BJ (cell line): ENCODE measurements around a stretch of chr9.

GRCh38 chr9:133539072-133539884 is 4.8 kb downstream of the ADAMTSL2 start:
- CAGE, long polyA plus RNA: no peak
- RRBS: 14% methylated on average over 14 of the region's 47 CpGs

- CAGE, long polyA plus RNA: no peak
- RRBS: 39% methylated on average over 10 of the region's 24 CpGs
Measured at GRCh38 chr9:133576843-133577400, 32.3 kb downstream of the FAM163B start.

DNA sequence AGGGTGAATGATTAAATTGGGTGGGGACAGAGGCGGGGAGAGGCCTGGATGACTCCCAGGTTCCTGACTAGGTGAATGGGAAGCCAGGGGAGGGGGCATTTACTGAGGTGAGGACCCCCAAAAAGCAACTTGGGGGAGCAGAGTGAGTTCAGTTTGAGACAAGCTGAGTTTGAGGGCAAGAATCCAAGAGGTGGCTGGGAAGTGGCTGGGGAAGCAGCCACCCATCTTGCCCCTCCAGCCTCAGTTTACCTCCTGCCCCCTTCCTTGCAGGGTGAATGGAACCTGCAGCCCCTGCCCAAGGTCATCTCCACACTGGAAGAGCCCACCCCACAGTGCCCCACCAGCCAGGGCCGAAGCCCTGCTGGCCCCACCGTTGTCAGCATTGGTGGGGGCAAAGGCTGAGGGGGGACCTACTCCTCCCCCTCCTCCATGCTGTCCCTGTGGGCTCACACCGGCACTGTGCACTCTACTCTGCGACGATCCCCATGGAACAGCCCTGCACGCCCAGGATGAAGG is 21.9 kb downstream of the DBH start:
- CAGE, long polyA plus RNA: no peak
- RRBS: no CpG with 5 or more reads among the region's 7 CpGs

DNA sequence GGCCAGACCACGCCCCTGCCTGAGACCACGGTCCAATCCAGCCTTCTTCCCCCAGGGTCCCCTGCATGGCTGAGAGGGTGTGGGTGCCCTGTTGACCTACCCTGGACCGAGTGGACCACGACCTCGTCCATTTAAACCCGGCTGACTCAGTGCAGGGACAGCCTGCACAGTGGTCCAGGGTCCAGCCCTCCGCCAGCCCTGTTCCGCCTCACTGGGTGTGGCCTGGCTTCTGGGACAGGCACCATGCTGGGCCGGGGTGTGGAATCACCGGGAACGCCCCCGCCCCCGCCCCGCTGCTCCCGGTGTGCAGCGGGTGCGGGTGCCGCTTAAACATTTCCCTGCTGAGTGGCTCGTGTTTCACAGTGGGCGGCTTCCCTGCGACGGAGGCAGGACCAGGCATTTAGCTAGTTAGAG is 22.4 kb downstream of the DBH start:
- CAGE, long polyA plus RNA: no peak
- RRBS: 0% methylated on average over 2 of the region's 22 CpGs

GRCh38 chr9:133676398-133676931 is 40.3 kb downstream of the DBH start:
- CAGE, long polyA plus RNA: no peak
- RRBS: 43% methylated on average over 6 of the region's 15 CpGs

GRCh38 chr9:133702293-133703449 is 35.5 kb downstream of the SARDH start:
- CAGE, long polyA plus RNA: no peak
- RRBS: 28% methylated on average over 5 of the region's 60 CpGs

GRCh38 chr9:133756332-133756652 is 18.1 kb upstream of the SARDH start:
- CAGE, long polyA plus RNA: no peak
- RRBS: no CpG with 5 or more reads among the region's 11 CpGs

- CAGE, long polyA plus RNA: no peak
- RRBS: no CpG with 5 or more reads among the region's 6 CpGs
Measured at GRCh38 chr9:133892015-133892448, 100.1 kb downstream of the VAV2 start.

DNA sequence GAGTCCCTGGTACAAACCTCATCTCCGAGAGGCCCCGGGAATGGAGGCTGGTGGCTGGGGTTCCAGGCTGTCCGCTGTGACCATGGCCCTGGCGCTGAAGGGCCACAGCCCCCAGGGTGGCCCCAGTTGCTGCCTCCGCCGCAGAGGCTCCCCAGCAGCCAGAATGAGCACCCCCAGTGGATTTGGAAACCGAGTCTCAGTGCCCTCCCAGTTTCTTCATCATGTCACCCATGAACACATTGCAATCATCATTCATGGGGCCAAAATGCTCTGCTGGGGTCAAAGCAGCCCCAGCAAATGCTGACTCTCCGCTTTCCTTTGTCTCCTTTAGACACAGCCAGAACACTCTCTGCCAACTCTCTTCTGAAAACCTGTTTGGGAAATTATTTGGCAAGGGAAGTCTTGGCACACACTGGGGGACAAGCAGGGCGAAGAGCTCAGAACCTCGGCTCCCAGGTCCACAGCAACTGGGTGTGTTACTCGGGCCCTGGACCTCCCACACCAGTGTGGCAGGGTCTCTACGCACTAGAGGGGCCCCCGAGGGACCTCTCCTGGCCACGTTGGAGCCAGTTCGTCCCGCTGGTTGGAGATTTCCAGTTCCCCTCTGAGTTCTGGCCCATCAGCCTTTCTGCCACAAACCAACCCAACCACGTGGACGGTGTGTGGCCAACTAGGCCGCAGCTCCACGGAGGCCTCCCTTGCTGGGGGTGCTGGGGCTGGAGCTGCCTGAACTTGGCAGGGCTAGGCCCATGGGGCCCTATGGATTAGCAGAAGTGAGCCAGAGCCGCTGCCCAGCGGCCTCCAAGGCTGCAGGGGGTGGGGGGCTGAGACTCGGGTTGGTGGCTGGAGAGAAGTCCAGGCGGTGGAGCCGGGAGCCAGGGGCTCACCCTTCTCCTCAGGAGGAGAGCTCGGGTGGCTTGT is 75.1 kb downstream of the WDR5 start:
- CAGE, long polyA plus RNA: no peak
- RRBS: no CpG with 5 or more reads among the region's 26 CpGs

- CAGE, long polyA plus RNA: no peak
- RRBS: no CpG with 5 or more reads among the region's 11 CpGs
Measured at GRCh38 chr9:134243746-134244314, 82.4 kb upstream of the RXRA start.

GRCh38 chr9:134291411-134291873 is 34.8 kb upstream of the RXRA start:
- CAGE, long polyA plus RNA: no peak
- RRBS: no CpG with 5 or more reads among the region's 11 CpGs

DNA sequence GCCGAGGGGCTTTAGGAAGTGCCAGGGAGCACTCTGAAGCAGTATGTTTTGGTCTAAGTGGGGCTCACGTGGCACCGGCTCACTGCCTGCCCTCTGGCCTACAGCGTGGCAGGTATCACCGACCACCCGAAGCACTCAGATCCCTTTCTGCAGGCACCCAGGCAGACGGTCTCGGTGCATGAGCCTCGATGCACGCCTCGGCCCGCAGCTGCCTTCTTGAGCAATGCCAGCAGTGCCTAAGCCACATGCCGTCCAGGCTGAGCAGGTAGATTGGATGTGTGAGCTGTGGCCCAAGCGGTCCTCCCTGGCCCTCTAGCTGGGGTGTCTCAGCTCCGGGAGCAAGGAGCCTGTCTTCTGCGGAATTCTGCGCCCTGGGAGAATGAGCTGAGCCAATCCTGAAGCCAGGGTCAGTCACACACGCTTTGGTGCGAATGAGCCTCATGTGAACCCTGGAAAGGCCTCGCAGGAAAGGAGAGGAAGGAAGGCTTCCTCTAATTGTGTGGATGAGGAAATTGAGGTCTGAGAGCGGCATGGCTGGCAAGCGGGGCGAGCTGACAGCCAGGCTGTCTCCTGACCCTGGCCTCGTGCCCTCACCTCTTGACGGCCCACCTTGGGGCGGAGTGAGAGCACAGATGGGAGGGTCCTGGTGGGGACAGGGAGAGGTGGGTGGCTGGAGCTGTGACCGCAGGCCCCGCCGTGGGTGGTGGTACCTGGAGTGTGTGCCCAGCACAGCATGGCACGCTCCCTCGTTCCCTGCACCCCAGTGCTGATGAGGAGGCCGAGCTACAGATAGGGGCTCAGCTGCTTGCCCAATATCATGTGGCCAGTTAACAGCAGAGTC is 14.4 kb downstream of the RXRA start:
- CAGE, long polyA plus RNA: no peak
- RRBS: no CpG with 5 or more reads among the region's 32 CpGs

DNA sequence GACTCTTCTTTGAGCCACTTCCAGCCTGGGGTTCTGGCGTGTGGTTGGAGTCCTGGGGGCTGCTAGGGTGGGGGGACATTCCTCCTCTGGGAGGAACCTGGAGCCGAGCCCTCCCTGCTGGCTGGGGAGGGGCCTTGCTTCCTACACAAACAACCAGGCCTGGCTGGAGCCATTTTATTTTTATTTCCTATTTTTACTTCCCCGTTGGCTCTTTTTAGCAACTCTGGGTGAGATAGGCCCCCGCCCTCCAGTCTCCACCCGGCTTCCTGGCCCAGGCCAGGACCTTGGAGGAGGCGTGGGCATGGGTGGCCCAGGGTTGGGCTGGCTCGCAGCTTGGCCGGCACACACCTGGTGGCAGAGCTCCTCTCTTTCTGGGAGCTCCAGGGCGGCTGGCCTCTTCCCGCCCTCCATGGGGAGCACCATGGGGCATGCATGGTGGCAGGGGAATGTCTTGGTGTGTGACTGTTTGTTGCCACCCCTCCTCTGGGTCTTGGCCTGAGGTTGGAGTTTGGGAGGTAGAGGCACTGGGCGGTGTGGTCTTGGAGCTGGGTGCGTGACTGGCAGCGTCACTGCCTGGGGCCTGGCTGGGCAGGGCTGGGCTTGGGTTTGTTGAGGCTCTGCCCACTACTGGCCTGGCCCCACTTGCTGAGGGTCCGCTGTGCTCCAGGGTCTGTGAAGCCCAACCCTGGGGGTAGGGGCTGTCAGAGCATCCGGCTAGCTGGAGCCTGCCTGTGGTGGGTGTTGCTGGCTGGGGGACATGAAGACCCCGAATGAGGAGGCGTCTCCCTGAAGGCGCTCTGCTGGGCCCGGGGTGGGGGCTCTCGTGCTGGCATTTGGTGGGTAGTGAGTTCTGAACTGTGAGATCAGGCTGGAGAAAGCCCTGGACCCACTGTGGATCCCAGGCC is 15.3 kb downstream of the RXRA start:
- CAGE, long polyA plus RNA: no peak
- RRBS: 87% methylated on average over 6 of the region's 20 CpGs

DNA sequence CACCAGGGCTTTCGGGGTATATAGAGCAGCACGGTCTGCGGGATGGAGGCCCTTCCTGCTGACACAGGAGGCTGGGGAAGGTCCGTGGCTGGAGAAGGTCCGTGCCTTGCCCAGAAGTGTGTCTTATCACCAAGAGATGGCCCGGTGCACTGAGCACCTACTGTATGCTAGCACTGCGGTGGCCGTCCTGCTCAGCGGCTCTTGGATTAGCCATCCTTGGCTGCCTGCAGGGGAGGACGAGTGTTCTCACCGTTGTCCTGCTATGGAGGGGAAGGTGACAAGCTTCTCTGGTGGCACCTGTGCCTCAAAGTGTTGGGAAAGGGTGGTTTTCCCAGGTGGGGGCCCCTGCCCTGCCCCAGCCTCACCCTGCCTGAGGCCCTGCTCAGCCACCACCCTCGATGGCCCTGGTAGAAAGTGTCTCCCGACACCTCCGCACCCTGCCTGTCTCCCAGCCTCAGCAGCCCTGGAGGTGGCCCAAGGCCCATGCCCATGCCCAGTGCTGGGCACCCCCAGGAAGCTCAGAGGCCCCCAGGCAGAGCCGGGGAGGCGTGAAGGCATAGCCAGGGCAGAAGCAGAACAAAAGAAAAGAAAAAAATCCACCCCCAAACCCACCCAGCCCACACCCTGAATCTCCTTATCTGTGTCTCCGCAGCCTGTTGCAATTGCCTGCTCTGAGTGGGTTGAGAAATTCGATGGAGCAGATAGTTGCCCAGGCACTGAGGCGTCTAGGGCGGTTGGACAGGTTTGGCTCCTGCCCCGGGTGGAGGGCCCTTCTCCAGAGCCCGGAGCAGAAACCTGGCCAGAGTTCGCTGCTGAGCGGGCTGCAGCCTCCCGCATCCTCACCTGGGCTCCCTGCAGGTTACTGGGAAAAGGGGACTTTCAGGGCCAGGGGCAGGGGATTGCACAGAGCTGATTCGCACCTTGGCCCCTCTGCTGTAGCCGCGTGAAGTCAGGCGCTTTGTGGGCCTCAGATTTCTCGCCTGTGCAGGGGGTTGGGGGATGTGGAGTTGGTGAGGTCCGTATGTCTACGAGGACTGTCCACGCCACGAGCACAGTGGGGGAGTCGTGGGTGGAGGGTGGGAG is 30.6 kb downstream of the RXRA start:
- CAGE, long polyA plus RNA: no peak
- RRBS: no CpG with 5 or more reads among the region's 35 CpGs

DNA sequence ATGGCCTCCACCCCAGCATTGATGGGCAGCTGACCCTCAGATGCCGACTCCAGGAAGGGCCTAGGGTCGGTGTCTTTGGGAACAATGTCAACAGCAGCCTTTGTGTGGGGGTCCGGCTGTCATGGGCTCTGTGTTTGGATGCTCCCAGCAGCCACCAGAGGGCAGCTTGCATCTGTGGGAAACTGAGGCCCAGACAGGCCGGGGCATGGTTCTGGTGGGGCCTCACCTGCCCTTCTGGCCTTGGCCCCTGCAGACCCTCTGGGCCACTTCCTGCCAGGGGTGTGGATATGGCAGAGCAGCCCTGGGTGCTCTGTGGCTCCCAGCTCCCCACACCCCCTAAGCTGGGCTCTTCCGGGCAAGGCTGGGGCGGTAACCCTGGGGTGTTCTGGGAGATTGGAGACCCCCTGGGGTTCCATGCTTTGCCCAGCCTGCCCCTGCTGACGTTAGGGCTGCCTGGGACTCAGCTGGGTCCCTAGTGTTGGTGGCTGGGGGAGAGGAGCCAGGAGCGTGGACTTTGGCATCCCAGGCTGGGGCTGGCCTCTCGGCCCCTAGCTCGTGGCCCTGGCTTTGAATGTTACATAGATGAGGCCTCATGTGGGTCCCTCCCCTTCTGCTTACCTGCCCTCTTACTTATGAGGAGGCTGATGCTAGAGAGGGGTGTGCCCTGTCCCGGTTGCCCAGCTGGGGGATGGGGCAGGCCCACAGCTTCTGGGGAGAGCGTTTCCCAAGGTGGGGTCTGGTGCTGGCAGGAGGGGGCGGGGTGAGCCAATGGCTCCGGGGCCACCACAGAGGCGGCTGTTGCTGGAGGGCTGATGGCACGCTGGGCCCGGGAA is 38.3 kb downstream of the RXRA start:
- CAGE, long polyA plus RNA: no peak
- RRBS: 83% methylated on average over 8 of the region's 17 CpGs

GRCh38 chr9:134372547-134373478 is 46.6 kb downstream of the RXRA start:
- CAGE, long polyA plus RNA: no peak
- RRBS: no CpG with 5 or more reads among the region's 28 CpGs

GRCh38 chr9:134374341-134374973 is 48.2 kb downstream of the RXRA start:
- CAGE, long polyA plus RNA: no peak
- RRBS: no CpG with 5 or more reads among the region's 20 CpGs

- CAGE, long polyA plus RNA: no peak
- RRBS: 44% methylated on average over 6 of the region's 29 CpGs
Measured at GRCh38 chr9:134377629-134378539, 51.6 kb downstream of the RXRA start.

DNA sequence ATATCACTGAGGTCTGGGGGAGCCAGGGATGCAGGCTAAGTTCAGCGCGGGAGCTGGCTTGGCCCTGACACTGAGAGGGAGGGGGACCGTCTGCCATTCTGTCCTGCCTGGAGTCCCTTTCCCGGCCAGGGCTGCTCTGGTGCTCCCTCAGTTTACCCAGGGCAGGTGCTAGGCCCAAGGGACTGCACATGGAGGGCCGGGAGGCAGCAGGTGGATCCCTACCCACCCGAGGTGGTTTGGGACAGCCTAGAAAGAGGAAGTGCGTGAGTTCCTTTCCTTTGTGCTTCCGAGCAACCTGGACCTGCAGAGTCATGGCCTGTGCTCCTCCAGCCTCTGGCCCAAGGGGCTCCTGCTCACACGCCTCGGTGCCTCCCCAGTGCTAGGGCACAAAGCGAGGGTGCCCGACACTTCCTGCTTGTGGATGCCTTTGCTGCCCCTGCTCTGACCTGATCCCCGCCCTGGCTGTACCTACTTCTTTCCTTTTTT is 79.2 kb downstream of the RXRA start:
- CAGE, long polyA plus RNA: no peak
- RRBS: 58% methylated on average over 2 of the region's 13 CpGs

GRCh38 chr9:134440082-134441069 is 114.1 kb downstream of the RXRA start:
- CAGE, long polyA plus RNA: no peak
- RRBS: no CpG with 5 or more reads among the region's 39 CpGs